Esophagus muscularis mucosa (tissue), 4 donors: ENCODE measurements around a stretch of chr9.

DNA sequence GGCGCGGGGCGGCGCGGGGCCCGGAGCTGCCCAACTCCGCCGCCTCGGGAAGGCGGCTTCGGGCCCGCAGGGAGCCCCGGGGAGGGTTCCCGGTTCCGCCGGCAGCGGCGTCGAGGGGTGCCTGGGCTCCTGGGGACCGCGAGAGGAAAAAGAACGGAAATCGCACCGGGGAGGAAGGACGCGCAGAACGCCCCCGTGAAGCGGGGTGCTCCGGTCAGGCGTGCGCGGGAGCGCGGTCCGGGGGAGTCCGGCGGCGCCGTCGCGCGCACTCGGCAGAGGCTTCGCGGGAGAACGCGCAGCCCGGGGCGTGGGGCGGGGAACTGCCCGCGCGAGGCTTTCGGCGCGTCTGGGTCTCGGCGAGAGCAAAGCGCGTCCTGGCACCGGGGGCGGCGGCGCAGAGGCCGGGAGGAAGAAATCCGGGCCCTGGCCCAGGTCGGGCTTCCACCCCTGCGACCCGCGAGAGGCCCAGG lies 4.7 kb downstream of the FOXD4 start:
- PRO-cap: no peak
- RAMPAGE, long total RNA, 4 experiments: no peak in any of the 4 experiments

- PRO-cap: no peak
- RAMPAGE, long total RNA, 4 experiments: no peak in any of the 4 experiments
These were observed 90.0 kb downstream of the DOCK8 start for GRCh38 chr9:304443-305265.

DNA sequence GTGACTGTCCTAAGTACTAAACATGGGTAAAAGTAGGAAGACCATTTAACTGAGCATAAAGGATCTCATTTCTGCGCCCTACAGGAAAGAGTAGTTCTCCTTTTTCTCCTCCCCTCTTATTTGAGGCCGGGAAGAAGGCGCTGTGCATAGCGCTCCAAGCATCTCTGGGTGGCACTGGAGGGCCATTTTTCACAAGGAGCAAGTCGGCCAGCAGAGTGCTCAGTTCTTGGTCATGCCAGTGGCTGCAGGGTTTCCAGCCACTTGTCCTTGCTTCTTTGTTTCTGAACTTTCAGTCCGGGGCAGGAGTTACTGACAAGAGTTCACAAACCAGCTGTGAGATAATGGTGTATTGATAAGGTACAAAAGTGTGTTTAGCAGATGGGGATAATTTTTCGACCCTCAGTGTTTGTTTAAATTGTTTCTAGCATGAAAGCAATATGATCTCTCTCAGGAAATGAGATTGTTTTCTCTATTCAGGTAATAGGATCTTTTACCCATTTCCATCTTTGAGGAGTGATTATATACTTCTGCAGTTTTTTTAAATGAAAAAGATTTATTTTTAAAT lies 109.4 kb downstream of the KANK1 start:
- PRO-cap: no peak
- RAMPAGE, long total RNA, 4 experiments: no peak in any of the 4 experiments

- PRO-cap: no peak
- RAMPAGE, long total RNA, 4 experiments: no peak in any of the 4 experiments
These were observed 152.1 kb upstream of the DMRT1 start for GRCh38 chr9:689433-689766.

- PRO-cap: bidirectional peak, plus-strand start at chr9:698499, minus-strand start at chr9:698391
- RAMPAGE, long total RNA, 4 experiments: no peak in any of the 4 experiments
These were observed 143.3 kb upstream of the DMRT1 start for GRCh38 chr9:698098-698725.

GRCh38 chr9:706089-706584 lies 135.4 kb upstream of the DMRT1 start:
- PRO-cap: no peak
- RAMPAGE, long total RNA, 4 experiments: no peak in any of the 4 experiments

DNA sequence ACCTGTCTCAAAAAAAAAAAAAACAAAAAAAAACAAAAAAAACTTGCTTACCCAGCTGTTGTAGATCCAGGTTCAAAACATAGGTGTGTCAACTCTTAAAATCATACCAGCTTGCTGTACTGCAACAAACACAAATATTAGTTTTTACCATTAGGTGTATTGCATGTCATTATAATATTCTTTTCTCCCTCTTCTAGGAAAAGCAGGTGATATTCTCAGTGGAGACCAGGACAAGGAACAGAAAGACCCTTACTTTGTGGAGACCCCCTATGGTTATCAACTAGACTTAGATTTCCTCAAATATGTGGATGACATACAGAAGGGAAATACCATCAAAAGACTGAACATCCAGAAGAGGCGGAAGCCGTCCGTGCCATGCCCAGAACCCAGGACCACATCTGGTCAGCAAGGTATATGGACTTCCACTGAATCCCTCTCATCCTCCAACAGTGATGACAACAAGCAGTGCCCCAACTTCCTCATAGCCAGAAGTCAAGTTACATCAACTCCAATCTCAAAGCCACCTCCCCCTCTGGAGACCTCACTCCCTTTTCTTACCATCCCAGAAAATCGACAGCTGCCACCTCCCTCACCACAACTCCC lies 130.8 kb upstream of the DMRT1 start:
- PRO-cap: no peak
- RAMPAGE, long total RNA, 4 experiments: start-site peak on the minus strand in 1 of 4 experiments, centred at positions 267 to 531 of the sequence, 7 to 65 reads per replicate

- PRO-cap: no peak
- RAMPAGE, long total RNA, 4 experiments: no peak in any of the 4 experiments
These were observed 128.6 kb upstream of the DMRT1 start for GRCh38 chr9:712652-713609.

DNA sequence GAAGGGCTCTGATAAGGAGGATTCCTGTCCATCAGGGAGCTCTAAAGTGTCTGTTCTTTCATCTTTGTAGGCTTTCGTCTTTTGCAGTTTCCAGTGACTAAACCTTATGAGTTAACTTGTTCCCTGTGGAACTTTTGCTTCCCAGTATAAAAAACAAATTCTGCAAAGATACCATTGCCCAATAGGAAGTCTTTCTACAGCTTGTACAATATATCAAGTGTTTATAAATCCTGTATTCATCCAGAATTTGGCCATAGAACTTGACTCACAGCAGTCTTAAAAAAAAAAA lies 89.5 kb upstream of the DMRT1 start:
- PRO-cap: unidirectional peak, minus-strand start at position 83 of the sequence
- RAMPAGE, long total RNA, 4 experiments: no peak in any of the 4 experiments

DNA sequence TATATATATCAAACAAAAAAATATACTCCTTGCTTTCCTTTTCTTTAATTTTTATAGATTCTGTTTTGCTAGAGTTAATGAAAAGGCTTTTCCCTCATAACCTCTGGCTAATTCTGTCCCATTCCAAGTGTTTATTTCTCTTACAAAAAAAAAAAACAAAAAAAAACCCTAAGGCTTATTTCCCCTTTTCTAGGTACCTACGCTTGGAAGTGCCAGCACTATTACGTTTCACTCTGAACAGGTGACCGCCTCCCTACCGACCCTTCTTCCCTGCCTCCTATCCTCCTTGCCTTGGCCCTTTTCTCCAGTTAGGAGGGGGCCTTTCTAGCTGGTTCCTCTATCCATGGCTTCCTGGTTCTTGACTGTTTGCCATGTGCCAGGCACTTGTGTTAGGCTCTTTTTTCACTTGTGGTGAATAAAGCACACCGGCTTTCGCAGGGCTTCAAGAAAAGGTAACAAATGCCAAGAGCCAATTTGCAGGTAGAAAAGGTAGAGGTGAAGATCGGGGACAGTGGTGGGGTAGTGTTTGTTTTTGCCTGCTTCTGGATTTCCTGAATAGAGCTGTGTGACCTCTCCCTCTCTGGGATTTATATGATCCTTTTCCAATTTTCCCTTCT lies 23.3 kb upstream of the DMRT1 start:
- PRO-cap: no peak
- RAMPAGE, long total RNA, 4 experiments: no peak in any of the 4 experiments

DNA sequence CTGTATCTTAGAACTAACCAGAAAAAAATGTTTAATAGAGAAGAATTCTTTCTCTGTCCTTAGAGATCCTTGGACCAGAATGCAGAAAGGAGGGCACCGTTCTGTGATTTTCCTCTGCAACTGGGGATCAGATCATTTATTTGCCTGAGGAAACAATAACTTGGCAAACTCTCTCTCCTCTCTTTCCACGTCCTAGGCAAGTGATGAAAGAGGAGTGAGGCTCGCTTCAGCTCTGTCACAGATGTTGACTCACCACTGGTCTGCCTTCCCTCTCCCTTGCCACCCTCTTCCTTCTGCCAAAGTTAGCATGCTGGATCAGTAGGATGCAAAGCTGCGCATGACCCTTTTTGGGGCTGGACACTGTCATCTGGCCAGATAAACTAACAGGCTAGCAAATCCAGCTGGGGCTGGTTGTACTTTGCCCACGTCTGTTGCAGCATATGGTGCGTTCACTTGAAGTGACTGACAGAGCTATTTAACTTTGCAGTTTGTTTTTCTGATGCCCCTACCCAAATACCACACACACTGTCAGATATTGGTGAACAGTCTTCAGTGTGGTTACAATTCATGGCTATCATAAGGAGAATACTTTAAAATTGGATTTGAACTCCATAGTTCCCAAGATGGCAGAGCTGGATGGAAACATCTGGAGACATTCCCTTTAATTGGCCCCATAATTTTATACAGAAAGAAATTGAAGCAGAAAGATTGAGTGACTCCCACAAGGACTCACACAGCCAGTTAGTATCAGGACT lies 36.1 kb upstream of the SMARCA2 start:
- PRO-cap: no peak
- RAMPAGE, long total RNA, 4 experiments: no peak in any of the 4 experiments

- PRO-cap: bidirectional peak, plus-strand start at chr9:2016739, minus-strand start at chr9:2016633; bidirectional peak, plus-strand start at chr9:2017013, minus-strand start at chr9:2017006
- RAMPAGE, long total RNA, 4 experiments: start-site peak on the plus strand in 3 of 4 experiments, at chr9:2017067-2017188 at its widest, 19 to 50 reads per replicate
These were observed 1.6 kb downstream of the SMARCA2 start for GRCh38 chr9:2016663-2017263.

- PRO-cap: no peak
- RAMPAGE, long total RNA, 4 experiments: no peak in any of the 4 experiments
These were observed 11.6 kb downstream of the SMARCA2 start for GRCh38 chr9:2026331-2027578.

DNA sequence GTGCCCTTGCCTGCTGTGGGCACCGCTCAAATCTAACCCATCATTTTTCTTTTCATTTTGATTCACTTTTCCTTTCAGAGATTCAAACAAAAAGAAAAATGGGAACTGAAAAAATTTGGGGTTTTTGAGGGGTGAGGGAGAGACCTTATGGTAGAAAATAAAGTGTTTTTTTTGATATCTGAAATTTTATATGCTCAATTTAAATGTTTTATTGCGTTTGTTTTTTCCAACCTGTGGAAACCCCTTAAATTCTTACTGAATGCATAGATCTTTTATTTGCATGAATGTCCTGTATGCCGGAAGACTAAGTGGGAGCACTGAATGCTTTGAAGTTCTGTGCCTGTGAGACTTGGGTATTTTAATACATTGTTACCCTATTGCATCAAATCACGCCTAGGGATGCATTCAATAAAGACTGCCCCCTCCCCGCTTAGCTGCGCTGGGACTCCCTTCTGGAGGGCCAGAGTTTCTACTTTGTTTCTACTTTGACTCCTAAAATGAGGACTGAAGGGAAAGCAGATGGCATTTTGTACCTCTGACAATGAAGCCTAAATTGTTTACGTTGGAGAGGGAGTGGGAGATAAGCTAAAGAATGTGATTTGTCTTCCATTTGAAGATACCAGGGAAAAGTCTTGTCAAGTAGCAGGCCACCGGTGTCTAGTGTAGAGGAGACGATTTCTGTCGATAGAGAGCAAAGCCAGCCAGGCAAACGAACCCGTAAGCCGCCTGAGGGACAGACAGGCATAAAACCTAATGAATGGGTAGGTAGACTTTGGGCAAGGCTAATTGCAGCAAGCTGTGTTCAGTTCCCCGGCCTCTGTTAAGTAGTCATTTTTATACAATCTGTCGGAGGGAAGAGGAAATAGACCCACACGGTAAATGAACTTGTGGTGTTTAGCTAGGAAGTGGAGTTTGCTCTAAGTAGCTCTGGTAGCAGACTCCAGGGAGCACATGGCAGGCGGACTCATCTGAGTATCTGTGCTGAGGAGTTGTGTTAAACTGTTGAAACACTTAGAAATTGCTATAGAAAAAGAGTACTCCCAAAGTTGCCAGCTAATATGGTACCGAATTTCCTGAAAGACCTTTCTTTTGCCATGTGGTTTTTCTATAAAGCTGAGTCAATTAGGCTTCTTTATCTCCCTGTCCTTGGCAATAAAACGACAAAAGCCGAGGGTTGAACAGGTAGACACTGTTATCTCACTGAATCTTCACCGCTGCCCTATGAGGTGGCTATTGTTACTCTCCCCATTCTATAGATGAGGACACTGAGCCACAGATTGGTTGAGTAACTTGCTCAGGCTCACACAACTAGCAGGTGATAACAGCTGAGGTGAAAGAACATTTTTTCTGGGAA lies 28.7 kb downstream of the SMARCA2 start:
- PRO-cap: no peak
- RAMPAGE, long total RNA, 4 experiments: no peak in any of the 4 experiments

- PRO-cap: no peak
- RAMPAGE, long total RNA, 4 experiments: no peak in any of the 4 experiments
These were observed 41.3 kb downstream of the SMARCA2 start for GRCh38 chr9:2056482-2056840.

DNA sequence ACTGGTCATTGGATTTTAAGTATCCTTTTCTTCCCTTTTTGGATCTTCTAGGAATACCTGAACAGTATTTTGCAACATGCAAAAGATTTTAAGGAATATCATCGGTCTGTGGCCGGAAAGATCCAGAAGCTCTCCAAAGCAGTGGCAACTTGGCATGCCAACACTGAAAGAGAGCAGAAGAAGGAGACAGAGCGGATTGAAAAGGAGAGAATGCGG lies 43.0 kb downstream of the SMARCA2 start:
- PRO-cap: no peak
- RAMPAGE, long total RNA, 4 experiments: start-site peak on the plus strand in 1 of 4 experiments, centred at position 118 of the sequence, 100 reads per replicate

DNA sequence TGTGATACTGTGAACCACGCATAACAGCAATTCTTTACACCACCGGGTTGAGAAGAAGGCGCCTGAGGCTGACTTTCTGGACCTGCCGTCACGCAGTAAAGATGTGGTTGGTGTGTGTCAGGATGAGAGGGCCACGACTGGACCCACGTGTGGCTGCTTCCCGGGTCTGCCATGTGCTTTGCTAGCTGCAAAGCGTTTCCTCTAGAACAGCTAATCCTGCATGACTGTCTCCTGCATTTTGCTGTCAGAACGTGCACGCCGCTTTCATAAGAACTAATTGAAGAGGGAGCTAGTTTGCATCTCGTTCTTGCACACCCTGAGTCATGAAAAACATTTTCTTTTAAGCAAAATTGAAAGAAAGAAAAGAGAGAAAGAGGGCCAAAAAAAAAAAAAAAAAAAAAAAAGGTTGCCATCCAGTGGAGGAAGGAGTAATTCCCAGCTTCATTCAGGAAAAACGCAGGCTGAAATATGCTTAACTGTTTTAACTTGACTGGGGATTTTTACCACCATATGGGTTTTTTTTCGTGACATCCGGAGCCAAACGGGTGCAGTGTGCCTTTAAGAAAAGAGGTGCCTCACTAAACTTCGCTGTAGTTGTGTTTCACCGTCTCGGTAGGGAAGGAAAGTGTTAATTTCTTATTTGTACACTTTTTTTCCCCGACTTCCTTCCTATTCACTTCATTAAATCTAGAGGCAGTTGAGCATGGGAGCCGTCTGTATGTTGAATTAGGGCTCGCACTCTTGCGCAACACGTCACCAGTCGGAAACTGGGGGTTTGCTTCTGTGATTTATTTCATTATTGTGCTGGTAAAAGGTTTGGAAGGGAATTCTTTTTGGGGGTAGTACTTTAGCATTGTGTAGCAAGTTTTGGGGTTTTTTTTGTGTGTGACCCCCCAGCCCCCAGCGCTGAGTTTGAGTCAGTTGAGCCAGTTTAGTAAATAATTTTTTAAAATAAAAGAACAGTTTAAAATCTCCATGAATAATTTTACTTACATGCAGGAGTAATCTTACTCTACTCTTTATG lies 142.9 kb downstream of the SMARCA2 start:
- PRO-cap: unidirectional peak, minus-strand start at position 97 of the sequence; unidirectional peak, plus-strand start at position 681 of the sequence
- RAMPAGE, long total RNA, 4 experiments: start-site peak on the plus strand in 3 of 4 experiments, centred at positions 677 to 709 of the sequence, 42 to 53 reads per replicate

- PRO-cap: no peak
- RAMPAGE, long total RNA, 4 experiments: start-site peak on the plus strand in 1 of 4 experiments, at chr9:2159686-2159876 at its widest, 12 reads per replicate
These were observed 144.8 kb downstream of the SMARCA2 start for GRCh38 chr9:2159544-2160739.

DNA sequence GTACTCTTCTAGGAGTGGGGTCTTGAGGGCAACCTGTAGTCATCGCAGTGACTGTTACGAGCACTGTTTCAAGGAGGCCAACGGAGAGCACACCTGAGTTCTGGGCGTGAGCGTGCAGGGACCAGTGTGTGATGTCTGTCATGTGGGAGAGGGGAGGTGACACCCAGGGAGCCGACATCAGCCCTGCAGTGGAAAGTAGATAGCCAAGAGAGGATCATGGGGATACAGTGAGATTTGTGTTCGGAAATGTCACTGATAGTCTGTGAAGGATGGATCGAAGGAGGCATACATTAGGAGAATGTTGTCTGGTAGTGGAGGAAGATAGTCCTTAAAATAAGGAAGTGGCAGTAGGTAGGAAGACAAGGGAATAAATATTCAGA lies 157.5 kb downstream of the SMARCA2 start:
- PRO-cap: no peak
- RAMPAGE, long total RNA, 4 experiments: no peak in any of the 4 experiments

- PRO-cap: bidirectional peak, plus-strand start at chr9:2623722, minus-strand start at chr9:2623613; unidirectional peak, minus-strand start at chr9:2623769; unidirectional peak, minus-strand start at chr9:2623790
- RAMPAGE, long total RNA, 4 experiments: start-site peak on the minus strand in 1 of 4 experiments, at chr9:2623314-2623813 at its widest, 6 reads per replicate
These were observed 2.0 kb downstream of the VLDLR start for GRCh38 chr9:2623314-2624239.